Tibial nerve (tissue), 3 donors: ENCODE measurements around the genes DUSP9, L1CAM, AVPR2, RENBP and IRAK1.

GRCh38 chrX:152914887-152916106 is 17.4 kb downstream of the ZNF185 start:
- PRO-cap = no peak
- RAMPAGE, long total RNA, 3 experiments = no peak in any of the 3 experiments

GRCh38 chrX:153245519-153245975 is 20.4 kb upstream of the PWWP4 start:
- PRO-cap = no peak
- RAMPAGE, long total RNA, 3 experiments = no peak in any of the 3 experiments

DNA sequence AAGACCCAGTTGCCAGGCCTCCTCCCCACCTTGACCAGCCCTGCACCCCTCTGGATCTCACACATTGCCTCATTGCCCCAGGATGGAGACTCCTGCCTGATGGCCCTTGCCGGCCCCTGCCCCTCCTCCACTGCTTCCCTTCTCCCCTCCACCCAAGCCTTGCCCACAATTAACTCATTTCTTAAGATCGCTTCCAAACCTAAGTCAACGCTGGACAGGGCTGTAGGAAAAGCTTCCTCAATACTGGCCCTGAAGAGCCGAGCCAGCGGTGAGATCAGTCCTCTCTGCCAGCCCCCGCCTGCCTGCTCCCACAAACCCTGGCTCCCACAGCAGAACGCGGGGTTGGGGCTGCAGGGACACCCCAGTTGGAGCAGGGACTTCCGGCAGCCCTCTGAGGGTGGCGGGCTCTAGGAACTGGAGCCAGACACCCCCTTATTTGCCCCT is 7.5 kb upstream of the HAUS7 start:
- PRO-cap = no peak
- RAMPAGE, long total RNA, 3 experiments = no peak in any of the 3 experiments

- PRO-cap = no peak
- RAMPAGE, long total RNA, 3 experiments = no peak in any of the 3 experiments
Measured at GRCh38 chrX:153537398-153538342, 20.2 kb downstream of the ATP2B3 start.

DNA sequence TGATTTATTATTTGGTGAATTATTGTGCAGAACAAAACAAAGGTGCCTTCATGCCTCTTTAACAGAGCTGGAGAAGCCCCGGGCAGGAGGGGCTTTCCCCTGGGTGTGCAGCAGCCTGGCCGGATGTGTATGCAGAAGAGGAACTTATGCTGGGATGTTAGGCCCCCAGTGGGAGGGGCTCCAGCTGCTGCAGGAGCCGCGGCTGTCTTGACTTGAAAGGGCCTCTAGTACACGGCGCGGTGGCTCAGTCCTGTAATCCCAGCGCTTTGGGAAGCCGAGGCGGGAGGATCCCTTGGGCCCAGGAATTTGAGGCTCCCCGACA is 16.0 kb downstream of the CCNQ start:
- PRO-cap = no peak
- RAMPAGE, long total RNA, 3 experiments = no peak in any of the 3 experiments

DNA sequence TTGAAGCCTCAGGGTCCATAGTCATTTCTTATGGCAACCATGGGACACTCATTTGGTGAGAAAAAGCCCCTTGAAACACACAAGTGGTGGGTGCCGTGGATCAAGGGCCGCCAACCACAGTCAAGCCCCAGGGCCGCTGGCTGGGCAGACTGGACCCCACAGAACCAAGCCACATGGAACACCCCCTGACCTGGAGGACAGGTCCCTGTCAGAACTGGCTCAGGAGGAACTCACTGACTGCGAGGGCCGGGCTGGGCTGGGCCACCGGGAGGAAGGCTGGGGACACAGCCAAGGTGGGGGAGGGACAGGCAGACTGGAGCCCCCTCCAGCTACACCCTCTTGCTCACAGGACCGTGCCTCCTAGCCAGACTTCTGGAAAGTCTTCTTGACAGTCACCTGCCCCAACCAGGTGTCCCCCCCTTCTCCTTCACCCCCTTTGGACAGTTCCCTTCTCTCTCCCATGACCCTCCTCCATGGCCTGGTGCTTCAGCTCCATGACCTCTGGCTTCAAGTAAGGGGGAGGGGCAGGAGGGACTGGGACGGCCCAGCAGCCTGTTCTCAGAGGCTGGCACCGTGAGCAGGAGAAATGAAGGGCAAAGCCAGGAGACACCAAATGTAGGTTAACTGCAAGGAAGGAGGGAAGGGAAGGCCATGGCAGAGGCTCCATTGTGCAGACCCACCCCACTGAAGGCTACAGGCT is 22.7 kb upstream of the DUSP9 start:
- PRO-cap = no peak
- RAMPAGE, long total RNA, 3 experiments = no peak in any of the 3 experiments

- PRO-cap = no peak
- RAMPAGE, long total RNA, 3 experiments = no peak in any of the 3 experiments
Measured at GRCh38 chrX:153646906-153647523, at the start of gene DUSP9. Gene DUSP9 (plus strand): TSS chrX:153647203.

DNA sequence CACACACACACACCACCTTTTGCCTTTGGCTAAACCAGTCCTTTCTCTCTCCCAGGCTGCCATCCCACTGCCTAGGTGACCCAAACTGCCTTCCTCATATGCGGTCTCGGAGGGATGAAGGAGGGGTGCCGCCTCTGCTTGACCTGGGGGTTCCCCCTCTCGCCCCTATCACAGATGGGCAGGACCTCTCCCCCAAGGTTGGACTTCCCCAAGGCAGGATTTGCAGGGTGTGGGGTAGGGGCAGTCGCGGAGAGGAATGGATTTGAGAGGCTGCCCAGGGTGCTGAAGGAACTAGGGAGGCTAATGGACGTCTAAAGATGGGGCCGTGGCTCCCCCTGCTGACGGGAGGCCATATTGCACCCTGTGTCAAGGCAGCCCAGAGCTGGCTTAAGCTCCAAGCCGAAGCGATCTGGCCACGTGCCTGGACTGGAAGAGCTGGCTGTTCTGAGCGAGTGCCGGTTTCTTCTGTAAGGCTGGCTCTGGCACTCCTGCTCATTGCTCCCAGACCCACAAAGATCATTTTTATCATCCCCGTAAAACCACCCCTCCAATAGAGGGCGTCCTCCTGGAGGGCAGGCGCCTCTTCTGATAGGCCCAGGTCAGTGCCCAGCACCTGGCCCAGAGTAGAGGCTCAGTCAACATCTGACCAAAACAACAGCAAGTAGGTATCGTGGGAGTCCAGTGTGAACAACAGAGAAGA is 5.7 kb downstream of the PNCK start:
- PRO-cap = no peak
- RAMPAGE, long total RNA, 3 experiments = no peak in any of the 3 experiments

DNA sequence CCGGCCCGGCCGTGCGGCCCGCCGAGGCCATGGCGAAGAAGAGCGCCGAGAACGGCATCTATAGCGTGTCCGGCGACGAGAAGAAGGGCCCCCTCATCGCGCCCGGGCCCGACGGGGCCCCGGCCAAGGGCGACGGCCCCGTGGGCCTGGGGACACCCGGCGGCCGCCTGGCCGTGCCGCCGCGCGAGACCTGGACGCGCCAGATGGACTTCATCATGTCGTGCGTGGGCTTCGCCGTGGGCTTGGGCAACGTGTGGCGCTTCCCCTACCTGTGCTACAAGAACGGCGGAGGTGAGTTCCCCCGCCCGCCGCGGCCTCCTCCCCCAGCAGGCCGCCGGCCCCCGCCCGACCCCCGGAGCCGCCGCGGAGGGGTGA is 807 bp downstream of the SLC6A8 start:
- PRO-cap = no peak
- RAMPAGE, long total RNA, 3 experiments = no peak in any of the 3 experiments

- PRO-cap = no peak
- RAMPAGE, long total RNA, 3 experiments = no peak in any of the 3 experiments
Measured at GRCh38 chrX:153722563-153723169, 1.5 kb downstream of the BCAP31 start.

DNA sequence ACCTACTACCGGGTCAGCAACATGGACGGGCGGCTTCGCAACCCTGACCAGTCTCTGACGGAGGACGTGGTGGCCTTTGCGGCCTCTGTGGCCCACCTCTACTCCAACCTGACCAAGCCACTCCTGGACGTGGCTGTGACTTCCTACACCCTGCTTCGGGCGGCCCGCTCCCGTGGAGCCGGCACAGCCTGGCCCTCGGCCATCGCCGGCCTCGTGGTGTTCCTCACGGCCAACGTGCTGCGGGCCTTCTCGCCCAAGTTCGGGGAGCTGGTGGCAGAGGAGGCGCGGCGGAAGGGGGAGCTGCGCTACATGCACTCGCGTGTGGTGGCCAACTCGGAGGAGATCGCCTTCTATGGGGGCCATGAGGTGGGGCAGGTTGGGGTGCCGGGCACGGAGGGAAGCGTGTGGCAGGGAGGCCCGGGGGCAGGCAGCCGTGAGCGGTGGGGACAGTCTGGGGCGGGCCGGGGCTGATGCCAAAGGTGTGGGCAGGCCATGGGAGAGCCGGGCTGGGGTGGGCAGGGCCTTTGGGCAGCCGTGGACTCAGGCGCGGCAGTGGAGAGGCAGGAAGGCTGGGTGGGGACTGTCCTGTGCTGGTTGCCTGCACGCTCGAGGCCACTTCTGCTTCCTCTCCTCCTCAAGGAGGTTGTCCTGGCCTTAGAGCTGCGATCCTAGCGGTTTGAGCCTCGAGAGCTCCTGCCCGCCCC is 1.3 kb downstream of the ABCD1 start:
- PRO-cap = no peak
- RAMPAGE, long total RNA, 3 experiments = no peak in any of the 3 experiments

DNA sequence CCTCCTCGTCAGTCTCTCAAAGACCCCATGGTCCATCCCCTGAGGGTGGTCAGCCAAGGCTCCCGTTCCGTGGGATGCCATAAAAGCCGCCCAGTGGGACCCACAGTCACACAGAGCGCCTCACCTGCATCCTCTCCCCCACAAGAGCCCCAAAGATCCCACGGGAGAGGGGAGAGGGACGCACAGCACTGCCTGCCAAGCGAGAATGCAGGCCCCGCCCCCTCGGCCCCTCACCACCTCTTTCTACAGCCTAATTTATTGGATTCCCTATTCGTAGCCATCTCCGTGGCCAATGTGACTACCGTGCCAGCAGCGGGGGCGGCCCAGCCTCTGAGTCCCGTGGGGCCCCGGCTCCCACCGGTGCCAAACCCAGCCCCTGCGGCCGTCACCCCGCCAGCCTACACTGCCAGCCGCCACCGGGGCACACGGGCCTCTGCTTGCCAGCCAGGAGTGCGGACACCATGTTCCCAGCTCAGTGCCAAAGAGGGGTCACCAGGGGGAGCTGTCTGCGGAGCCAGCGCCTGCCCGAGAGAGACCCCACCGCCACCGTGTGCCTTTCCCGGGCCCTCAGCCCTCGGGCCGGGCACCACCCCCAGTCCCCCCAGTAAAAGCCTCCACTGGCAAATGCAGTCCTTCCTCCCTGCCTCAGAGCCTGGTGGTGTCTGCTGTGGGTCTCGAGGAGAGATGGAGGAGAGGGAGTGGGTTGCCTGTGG is 19.6 kb downstream of the ABCD1 start:
- PRO-cap = no peak
- RAMPAGE, long total RNA, 3 experiments = start-site peak on the plus strand in 1 of 3 experiments, centred at position 145 of the sequence, 6 reads per replicate

GRCh38 chrX:153886023-153886715 is at the start of gene L1CAM:
Gene L1CAM (minus strand): TSS chrX:153886173.
- PRO-cap = bidirectional peak, plus-strand start at chrX:153886309, minus-strand start at chrX:153886142
- RAMPAGE, long total RNA, 3 experiments = start-site peak on the plus strand in 1 of 3 experiments, at chrX:153886278-153886339 at its widest, 11 reads per replicate

- PRO-cap = no peak
- RAMPAGE, long total RNA, 3 experiments = no peak in any of the 3 experiments
Measured at GRCh38 chrX:153900661-153901404, 3.6 kb upstream of the AVPR2 start.

- PRO-cap = no peak
- RAMPAGE, long total RNA, 3 experiments = start-site peak on the plus strand in 1 of 3 experiments, at chrX:153904691-153904714 at its widest, 6 reads per replicate
Measured at GRCh38 chrX:153904379-153905461, at the start of gene AVPR2. Gene AVPR2 (plus strand): TSS chrX:153904673.

DNA sequence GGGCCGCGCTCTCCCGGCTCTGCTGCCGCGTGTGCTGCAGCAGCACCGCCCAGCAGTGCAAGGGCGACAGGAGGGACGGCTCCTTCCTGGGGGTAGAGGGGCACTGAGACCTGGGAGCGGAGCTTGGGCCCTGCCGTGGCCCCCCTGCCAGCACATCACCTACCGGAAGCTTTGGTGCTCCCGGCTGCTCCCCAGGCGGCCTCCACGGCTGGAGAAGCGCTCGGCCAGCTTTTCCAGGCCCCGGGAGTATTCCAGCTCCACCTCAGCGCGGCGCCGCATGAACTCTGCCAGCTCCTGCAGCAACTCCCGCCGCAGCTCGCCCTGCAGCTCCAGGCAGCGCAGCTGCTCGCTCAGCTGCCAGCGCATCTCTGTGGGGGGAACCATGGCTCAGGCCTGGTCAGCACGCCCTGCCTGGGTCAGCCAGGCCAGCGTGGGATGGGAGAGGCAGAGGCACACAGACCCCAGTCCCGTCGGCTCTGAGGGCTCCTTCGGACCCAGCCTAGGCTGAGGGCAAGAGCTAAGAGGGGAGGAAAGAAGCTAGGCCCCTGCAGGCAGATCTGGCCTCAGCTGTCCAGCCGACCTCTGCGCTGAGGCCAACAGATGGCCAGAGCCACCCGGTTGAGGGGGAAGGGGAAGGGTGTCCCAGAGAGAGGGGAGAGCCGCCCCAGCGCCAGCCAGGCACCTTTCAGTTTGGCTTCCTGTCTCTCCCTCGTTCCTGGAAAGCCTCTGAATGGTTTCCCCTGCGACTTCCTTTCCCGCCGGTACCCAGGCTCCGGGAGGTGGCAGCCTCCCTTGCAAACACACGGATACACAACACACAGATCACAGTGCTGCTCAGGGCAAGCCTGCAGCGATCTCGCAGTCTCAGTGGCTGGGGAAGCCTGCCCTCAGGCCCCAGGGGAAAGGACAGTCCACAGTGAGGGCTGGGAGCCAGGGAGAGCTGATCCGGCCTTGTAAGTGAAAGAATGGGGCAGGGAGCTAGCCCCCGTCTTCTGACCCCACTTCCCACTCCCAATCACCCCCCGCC is 4.3 kb downstream of the ARHGAP4 start:
- PRO-cap = no peak
- RAMPAGE, long total RNA, 3 experiments = no peak in any of the 3 experiments

DNA sequence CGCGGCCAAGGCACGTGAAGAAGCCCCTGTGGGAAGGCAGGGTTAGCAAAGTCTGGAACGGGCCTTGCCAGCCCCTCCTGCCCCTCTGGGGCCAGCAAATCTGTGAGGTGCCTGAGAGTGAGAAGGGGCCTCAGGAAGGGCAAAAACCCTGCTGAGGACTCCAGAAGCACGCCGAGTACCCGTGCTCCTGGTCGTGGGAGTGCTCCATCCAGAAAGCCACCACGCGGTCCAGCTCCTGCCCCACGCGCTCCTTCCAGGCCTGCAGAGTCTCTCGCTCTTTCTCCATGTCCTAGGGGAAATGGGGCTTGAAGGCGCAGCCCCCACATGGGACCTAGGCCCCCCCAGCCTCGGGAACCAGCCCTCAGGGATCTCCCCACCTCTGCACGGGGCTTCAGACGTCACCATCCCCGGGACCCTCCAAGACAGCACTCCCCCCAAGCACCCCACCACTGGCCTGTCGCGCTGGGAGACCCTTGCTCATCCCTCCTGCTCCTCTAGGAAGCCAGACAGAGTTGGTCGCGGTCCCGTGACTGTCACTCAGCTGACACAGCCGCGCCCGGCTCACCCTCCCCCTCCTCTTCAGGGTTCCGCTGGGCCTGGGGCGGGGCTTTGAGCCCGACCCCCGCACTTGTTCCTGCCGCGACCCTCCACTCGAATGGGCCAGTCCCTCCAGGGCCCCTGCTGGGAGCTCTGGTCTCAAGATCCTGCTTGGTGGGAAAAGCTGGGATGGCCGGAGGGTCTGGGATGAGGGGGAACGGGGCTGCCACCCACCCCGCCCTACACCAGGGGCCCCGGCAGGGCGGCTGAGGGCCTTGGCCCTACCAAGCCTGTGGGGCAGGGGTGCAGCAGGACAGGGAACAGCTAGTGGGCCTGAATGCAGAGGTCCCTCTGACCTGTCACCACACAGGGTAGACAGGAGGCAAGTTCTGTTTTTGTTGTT is at the start of gene RENBP:
Gene RENBP (minus strand): TSS at position 514 of the 940 bp plus-strand sequence.
- PRO-cap = bidirectional peak, plus-strand start at position 627 of the sequence, minus-strand start at position 496 of the sequence
- RAMPAGE, long total RNA, 3 experiments = start-site peak on the minus strand in 3 of 3 experiments, centred at positions 504 to 523 of the sequence, 97 to 112 reads per replicate

GRCh38 chrX:153982459-153982848 is 9.9 kb downstream of the TMEM187 start:
- PRO-cap = no peak
- RAMPAGE, long total RNA, 3 experiments = no peak in any of the 3 experiments

DNA sequence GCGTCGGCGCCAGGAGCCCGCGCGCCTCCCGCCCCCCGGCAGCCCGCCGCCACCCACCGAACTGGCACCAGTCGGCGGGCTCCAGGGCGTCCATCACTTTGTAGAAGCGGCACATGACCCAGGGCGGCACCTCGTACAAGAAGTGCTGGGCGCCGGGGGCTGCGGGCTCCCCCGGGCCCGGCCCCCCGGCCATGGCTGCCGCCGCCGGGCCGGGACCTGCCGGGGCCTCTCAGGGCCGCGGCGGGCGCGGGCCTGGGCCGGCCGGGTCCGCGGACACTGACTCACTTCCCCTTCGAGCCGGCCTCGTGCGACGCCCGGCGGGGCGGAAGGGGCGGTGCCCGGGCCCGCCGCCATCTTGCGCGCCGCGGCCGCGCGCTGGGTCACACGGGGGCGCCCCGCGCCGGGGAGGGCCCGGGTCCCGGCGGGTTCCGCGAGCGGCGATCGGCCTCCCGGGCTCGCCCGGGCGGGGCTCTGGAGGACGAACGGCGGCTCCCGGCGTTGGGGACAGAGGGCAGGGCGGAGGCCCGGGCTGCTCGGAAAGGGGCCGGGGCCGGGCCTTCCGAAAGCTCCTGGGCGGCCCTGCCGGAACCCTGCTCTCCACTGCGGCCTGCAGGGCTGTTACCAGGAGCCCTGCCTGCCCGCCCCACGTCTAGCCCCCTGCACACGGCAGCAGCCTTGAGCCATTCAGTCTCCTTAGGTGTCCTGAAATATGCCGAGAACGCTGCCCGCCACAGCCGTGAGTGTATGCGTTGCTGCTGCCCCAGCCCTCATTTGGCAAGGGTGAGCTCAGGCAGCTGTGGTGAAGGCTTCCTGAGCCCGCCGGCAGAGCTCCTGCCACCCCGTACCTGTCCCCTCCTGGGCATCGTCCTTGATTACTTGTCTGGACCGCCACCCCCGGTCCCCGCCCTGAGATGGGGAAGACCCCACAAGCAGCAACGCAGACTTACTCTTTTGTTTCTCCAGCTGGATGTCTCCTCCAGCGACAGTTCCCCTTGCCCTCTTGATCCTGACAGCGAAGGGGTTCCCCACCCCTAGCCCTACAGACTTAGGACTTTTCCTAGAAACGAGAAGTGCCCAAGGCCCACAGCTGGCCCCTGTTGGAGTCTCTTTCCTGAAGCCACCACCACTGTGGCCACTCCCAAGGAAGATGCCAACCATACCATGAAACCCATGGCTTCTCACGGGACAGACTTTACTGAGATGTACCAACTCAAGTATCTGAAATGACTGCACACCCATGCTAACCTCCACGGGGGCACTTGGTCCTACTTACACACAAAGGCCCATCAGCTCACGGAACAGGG is at the start of gene IRAK1:
Gene IRAK1 (minus strand): TSS at position 283 of the 1,304 bp plus-strand sequence.
- PRO-cap = bidirectional peak, plus-strand start at position 353 of the sequence, minus-strand start at position 278 of the sequence
- RAMPAGE, long total RNA, 3 experiments = no peak in any of the 3 experiments

GRCh38 chrX:154090664-154091375 is 6.7 kb downstream of the MECP2 start:
- PRO-cap = no peak
- RAMPAGE, long total RNA, 3 experiments = no peak in any of the 3 experiments